ENCODE results near the genes ANGPTL7, MTOR and MAD2L2.

- RRBS, result 0% methylated on average over 3 of the region's 31 CpGs
Measured at GRCh38 chr1:10704537-10704932, 91.9 kb downstream of the CASZ1 start.

- RRBS, result no CpG with 5 or more reads among the region's 26 CpGs
Measured at GRCh38 chr1:10720157-10721104, 76.0 kb downstream of the CASZ1 start.

DNA sequence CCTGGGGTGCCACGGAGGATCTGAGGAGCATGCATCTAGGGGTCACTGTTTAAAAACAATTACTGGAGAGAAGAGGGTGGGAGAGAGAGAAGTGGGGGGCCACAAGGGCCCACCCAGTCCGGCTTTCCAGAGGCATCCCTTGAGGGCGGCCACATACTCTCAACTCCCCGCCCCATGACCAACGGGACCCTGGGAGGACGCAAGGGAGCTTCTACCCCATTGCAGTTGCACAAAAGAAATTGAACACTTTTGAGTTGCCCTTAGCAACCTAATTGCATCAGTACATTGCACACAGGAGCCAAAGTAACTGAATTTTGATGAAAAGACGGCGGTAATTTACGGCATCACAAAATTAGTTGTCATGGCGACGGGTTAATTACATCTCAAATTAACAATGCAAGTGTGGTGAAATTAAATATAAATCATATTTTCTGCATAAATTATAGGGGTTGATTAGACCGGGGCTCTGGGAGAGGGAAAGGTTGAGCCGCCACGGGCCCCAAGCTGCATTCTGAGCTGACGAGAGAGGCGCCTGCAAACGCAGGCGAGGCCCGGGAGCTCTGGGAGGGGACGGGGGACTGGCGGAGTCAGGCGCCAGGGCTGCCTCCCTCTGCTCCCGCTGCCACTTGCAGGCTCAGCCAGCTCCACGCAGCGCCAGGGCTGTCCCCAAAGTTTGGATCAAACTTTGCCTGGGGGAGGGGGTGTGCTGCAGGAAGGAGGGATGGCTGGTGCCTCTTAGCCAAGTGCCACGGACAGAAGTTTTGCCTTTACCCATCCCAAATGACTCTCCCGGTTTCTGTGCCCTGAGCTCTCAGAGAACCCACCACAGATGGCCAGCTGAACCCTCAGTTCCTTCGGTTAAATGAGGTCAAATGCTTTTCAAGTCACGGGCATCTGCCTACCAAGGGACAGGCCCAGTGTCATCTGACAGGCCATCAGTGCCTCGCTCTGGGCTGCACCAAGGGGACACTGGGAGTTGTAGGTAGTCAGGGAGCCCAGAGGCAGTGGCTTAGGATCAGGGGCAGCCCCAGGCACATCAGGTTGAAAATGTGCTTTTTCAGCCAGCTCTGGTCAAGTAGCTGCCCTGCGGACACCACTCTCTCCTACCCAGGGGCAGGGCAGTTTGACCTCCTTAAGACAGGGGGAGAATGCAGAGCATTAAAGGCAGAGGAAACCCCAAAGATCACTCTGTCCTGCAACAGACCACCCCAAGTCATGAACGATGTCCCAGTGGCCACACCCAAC is 61.2 kb downstream of the CASZ1 start:
- RRBS, result 19% methylated on average over 8 of the region's 32 CpGs

DNA sequence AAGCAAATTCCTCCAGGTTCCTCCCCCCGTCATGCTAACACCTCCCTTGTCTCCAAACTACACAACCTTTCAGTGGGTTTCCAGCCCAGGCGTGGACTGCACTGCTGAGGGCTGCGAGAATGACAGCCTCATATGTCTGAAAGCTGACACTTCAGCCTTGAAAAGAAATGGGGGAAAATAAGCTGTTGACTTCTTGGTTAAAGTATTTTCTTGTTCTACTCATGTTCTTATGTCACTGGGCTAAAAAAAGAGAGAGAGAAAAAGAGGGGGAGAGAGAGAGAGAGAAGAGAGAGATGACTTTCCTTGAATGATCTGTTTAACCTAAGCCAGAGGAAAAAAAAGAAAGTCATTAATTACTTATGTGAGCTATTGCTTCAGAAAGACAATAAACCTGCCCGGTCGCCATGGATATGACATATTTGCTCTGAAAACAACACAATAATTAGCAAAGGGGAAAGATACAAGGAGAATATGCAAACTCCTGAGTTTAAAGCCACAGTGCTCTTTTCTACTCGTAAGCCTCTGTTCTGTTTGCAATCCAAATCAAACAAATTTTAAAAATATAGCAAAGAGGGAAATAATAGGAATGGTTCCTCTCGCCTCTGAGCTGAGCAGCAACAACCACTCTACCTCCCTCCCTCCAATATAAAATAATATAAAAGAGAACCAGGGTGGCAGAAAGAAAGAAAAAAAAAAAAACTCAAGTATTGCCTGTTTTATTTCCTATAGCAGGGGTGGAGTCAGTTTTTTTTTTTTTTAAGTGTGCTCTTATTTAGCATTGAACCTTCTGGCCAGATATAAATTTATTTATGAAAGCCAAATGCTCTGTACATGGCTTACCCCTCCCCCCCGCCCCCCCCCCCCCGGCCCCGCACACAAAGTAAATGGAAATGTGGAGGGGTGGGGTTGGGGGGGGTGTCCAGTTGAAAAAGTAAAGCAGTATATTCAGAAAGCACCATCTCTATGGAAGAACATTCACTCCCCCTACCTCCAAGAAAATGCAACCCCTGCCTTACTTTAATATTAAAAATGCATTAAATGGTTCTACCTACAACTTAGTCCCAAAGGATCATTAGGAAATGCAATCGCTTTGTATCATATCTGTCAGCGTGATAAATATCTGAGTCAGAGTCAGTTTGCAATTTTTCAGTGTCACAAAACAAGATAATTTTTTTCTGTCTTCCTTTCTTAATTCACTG is 4.6 kb downstream of the CASZ1 start:
- RRBS, result no CpG with 5 or more reads among the region's 12 CpGs

DNA sequence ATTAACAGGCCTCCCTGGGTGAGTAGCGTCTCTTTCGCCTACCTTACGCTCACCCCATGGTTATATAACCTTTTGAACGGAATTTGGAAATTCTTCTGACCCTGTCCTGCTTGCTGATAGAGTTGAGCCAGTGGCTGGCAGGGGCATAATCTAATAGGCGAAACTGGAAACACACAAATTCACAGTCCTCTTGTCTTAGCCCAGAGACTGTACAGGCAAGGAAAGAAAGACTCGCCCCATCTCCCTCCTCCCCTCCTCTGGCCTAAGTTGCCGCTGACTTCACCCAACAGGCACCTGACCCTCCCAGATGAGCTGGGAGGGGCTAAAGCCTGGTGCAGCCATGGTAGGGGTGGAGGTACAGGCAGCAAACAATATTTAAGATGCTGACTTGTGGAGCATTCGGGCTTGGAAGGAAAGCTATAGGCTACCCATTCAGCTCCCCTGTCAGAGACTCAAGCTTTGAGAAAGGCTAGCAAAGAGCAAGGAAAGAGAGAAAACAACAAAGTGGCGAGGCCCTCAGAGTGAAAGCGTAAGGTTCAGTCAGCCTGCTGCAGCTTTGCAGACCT is at the start of gene ANGPTL7:
ANGPTL7 (plus strand) TSS at position 402 of the 566 bp plus-strand sequence.
- RRBS, result no CpG with 5 or more reads among the region's 10 CpGs

GRCh38 chr1:11262362-11262745 is at the start of gene MTOR:
TSS of gene MTOR (minus strand) at chr1:11262551.
- RRBS, result 2% methylated on average over 8 of the region's 25 CpGs

- RRBS, result no CpG with 5 or more reads among the region's 9 CpGs
Measured at GRCh38 chr1:11267694-11268215, 5.2 kb upstream of the UBIAD1 start.

- RRBS, result no CpG with 5 or more reads among the region's 4 CpGs
Measured at GRCh38 chr1:11396091-11396314, 83.0 kb upstream of the DISP3 start.

- RRBS, result no CpG with 5 or more reads among the region's 4 CpGs
Measured at GRCh38 chr1:11456937-11457409, 22.0 kb upstream of the DISP3 start.

DNA sequence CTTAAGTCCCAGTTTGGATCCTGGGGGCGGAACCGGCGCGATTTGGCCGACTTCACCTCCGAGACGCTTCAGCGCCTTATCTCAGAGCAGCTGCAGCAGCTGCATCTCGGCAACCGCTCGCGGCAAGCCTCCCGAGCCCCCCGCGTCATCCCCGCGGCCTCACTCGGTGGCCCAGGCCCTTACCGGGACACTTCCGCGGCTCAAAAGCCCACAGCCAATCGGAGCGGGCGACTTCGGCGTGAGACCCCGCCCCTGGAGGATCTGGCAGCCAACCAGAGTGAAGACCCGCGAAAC is 22.4 kb downstream of the DISP3 start:
- RRBS, result no CpG with 5 or more reads among the region's 29 CpGs

GRCh38 chr1:11680811-11681393 is at the start of gene MAD2L2:
TSS of gene MAD2L2 (minus strand) at chr1:11681148.
- RRBS, result 1% methylated on average over 33 of the region's 76 CpGs

DNA sequence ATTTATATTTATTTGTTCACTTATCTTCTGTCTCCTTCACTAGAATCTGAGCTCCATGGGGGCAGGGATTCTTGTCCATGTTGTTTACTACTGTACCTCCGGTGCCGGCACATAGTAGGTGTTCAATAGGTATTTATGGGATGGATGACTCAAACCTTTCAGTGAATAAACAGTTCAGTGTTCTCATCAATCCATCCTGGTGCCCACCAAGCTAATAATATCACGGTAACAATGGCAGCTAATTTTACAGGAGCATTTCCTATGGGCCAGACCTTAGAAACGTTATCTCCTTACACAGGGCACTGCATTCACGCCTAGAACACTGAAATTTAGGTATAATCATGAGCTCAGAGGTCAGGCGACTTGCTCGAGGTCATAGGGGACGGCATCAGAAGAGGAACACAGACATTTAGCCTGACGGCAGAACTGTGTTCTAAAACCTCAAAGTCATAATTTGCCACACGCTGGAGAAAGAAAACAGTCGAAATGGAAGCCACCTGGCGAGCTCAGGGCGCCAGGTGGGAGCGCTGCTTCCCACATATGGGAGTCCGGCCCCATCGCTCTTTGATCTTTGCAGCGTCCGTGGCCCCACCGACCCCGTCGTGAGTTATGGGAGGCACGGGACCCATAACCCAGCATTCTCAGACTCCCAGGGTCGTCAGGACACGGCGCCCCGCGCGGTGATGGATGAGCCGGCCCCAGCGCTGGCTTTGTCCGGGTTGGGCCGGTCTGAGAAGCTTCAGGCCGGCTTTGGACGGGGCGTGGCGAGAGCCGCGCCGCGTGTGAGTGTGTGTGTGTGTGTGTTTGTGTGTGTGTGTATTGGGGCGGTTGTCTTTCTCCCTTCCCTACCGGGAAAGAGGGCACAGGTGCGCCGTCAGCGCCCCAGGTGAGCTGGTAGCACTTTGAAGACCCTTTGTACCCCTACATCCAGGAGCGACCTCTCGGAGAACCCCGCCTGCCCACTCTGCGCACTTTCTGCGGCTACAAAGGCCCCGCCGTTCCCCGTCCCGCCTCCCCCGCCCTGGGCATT is 1.1 kb upstream of the DRAXIN start:
- RRBS, result 0% methylated on average over 10 of the region's 55 CpGs

GRCh38 chr1:11784532-11785836 is 20.8 kb downstream of the MTHFR start:
- RRBS, result 3% methylated on average over 12 of the region's 43 CpGs

- RRBS, result no CpG with 5 or more reads among the region's 6 CpGs
Measured at GRCh38 chr1:11786428-11786625, 19.4 kb downstream of the MTHFR start.

GRCh38 chr1:11802469-11802954 is 3.3 kb downstream of the MTHFR start:
- RRBS, result no CpG with 5 or more reads among the region's 5 CpGs

DNA sequence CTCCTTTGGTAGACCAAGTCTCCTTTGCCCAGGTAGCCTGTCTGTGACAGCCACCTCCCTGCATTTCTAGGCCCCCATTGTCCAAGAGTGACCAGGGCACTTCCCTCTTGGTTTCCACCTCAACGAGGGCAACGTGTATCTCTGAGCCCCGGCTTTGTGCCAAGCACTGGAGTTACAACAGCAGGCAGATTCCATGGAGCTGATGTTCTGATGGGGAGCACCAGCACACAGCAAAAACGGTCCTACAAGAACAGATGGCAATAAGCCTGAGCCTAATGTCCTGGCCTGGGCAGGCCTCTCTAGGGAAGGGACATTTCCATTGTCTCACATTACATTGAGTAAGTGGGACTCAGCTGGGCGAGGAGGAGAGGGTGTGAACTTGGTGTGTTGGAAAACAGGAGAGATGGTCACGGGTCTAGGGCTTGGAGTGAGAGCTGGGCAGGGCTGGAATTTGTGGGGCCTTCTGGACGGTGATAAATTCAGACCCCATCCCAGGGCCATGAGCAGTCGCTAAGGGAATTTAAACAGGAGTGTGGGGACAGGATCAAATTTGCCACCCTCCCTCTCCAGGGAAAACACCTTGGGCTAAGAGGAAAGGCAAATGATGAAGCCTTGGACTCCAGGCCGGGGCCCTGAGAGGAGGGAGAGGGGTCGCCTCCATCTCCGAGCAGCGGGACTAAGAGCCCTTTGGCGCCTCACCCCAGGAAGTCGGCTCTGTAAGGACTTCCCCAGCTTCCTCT is 27.3 kb upstream of the NPPB start:
- RRBS, result no CpG with 5 or more reads among the region's 14 CpGs

DNA sequence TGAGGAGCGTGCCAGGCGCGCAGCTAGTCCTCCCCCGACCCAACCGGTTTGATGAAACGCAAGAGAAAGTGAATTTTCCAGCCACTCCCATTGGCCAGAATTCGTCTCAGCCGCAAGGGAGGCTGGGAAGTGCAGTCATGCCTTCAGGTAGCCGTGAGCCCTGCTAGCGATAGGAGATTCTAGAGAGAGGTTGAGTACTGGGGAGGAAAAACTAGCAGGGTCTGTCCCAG is 17.4 kb downstream of the KIAA2013 start:
- RRBS, result 0% methylated on average over 4 of the region's 10 CpGs

DNA sequence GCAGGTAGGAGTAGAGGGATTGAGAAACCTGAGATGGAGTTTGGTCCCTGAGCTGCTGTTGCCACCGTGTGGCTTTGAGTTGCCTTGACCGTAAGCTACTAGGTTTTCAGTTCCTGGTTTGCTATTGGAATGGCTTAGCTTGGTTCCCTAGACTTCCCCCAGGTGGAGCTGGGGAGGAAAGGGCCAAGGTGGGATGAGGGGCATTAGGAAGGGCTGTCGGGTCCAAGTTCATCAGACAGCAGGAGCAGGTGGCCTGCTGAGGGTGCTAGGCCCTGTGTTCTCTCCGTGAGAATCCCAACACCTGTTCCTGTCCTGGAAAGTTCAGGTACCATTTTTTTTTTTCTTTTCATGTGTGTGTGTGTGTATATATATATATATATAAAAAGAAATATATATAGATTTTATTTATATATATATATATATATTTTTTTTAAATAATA is 13.0 kb upstream of the MFN2 start:
- RRBS, result no CpG with 5 or more reads among the region's 4 CpGs

GRCh38 chr1:11992325-11992683 is 12.1 kb downstream of the MFN2 start:
- RRBS, result no CpG with 5 or more reads among the region's 10 CpGs

Measured in epithelial cell of prostate (primary cell).